Zone of skin (tissue), 1 donor: ENCODE measurements around the genes ADGRD2 and OLFML2A.

- RRBS: 2% methylated on average over 26 of the region's 34 CpGs
These were observed 33.9 kb downstream of the LHX2 start for GRCh38 chr9:124045462-124045938.

- RRBS: 78% methylated on average over 3 of the region's 29 CpGs
These were observed 6.1 kb downstream of the NEK6 start for GRCh38 chr9:124263588-124264585.

DNA sequence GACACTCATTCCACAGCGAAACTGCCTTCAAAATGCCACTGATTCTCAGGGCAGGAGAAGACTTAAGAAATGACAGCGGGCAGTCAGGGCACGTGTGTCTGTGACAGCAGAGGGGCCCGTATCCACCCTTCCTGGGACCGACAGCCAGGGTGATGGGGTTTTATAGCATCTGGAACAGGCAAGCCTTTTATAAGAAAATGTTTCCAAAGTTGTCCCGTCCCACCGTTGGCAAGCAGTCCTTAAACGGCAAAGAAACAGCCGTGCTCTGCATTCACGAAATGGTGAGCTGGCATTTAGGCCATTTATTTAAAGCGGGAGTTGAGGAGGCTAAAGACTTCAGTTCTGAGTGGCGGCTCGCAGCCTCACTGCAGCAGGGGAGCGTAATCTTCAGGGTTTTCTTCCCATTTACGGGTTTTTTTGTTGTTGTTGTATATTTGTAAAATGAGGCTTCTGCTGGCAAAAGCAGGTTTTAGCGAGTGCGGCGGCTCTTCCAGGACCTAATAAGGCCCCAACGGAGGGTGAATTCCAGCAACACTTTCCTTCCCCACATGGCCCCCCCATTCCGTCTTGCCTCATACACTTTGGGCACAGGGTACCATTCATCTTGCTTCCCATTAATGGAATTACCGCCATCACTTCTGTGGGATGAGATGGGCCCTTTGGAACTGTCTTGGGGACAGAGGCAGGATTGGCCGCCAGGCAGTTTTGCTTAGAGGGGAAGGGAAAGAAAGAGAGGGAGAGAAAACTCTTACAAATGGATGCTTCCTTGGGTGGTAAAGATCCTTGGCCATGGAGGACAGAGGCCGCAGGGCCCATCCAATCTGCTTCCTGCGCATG is 15.9 kb downstream of the NEK6 start:
- RRBS: no CpG with 5 or more reads among the region's 24 CpGs

DNA sequence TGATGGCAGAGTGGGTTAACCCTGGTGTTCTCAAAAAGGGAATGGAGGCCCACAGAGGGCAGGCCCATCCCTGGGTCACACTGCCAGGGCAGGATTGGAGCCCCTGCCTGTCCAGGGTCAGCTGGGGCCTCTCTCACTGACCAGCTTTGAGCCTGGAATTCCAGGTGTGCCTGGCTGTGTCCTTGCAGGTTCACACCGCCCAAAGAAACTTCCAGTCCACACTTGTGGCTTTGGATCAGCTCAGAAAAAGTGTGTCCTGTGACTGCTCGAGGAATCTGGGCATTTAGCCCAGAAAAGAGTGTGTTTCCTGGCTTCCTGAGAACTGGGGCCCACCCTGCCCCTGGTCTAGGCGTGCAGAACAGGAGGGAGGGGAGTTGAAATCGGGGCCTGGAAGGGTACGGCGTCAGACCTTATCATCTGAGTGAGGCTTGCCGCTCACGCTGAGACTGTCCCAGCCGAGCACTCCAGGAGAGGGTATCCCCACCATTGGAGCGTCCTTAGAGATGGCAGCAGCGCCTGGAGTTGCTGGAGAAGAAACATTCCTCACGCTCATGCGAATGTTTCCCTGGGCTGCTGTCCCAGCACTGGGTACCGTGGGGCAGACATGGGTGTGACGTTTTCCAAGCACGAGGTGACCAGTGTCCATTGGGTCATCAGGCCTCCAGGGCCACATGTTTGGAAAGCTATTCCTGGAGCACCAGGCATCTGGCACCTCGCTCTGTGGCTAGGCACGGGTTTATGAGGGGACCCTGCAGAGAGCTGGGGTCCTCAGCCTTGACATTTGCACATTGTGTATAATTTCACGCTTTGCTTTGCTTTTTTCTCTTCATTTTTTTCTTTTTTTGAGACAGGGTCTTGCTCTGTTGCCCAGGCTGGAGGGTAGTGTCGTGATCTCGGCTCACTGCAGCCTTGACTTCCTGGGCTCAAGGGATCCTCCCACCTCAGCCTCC is 22.5 kb downstream of the NEK6 start:
- RRBS: no CpG with 5 or more reads among the region's 21 CpGs

GRCh38 chr9:124284271-124284768 is 26.6 kb downstream of the NEK6 start:
- RRBS: 96% methylated on average over 1 of the region's 16 CpGs

- RRBS: 30% methylated on average over 13 of the region's 38 CpGs
These were observed at the start of gene ADGRD2 for GRCh38 chr9:124450034-124450688. Gene ADGRD2 (plus strand): TSS chr9:124450451.

DNA sequence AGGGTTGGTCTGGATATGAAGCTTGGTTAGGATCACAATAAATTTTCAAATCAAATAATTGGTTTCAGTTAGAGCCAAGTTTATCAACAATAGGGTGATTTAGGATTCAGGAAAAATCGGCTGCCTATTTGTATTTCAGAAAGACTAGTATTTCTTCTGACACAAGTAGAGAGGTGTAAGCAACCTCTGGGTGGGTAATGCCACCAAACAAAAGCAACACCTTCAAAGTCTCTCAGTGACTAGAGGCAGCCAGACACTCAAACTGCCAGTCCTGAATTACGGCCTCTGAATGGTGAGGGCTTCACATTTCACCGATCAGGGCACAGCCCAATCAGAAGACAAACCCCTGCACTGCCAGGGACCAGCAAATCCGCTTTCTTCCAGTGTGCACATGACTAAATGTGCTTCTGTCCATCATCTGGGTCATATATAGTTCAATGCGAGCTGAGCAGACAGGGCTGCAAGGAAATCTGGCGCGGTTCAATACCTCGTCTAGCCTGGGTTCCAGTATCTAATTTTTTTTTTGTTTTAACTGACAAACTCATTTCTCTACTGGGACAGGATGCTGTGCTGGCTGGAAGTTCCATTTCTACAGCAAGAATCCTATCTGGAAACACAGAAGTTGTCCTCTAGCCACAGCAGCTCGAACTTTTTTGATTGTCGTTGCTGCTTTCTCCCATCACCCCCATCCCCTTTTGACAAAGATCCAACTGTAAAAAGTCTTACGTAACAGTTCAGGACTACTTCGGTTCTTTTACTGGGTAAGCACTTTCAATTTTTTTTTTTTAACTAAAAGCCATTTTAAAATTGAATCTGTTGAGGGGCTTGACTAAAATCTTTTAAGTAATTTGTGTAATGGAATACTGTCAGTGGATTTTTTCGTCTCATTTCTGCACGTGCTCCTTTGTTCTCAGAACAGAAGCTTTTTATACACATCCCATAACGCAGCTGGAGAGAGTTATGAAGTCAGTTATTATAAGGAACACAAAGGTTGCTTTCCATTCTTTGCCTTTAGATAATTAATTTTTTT is 112.8 kb downstream of the NR6A1 start:
- RRBS: no CpG with 5 or more reads among the region's 15 CpGs

- RRBS: no CpG with 5 or more reads among the region's 15 CpGs
These were observed 110.7 kb downstream of the NR6A1 start for GRCh38 chr9:124660062-124661137.

- RRBS: no CpG with 5 or more reads among the region's 3 CpGs
These were observed 77.5 kb downstream of the NR6A1 start for GRCh38 chr9:124693507-124694062.

DNA sequence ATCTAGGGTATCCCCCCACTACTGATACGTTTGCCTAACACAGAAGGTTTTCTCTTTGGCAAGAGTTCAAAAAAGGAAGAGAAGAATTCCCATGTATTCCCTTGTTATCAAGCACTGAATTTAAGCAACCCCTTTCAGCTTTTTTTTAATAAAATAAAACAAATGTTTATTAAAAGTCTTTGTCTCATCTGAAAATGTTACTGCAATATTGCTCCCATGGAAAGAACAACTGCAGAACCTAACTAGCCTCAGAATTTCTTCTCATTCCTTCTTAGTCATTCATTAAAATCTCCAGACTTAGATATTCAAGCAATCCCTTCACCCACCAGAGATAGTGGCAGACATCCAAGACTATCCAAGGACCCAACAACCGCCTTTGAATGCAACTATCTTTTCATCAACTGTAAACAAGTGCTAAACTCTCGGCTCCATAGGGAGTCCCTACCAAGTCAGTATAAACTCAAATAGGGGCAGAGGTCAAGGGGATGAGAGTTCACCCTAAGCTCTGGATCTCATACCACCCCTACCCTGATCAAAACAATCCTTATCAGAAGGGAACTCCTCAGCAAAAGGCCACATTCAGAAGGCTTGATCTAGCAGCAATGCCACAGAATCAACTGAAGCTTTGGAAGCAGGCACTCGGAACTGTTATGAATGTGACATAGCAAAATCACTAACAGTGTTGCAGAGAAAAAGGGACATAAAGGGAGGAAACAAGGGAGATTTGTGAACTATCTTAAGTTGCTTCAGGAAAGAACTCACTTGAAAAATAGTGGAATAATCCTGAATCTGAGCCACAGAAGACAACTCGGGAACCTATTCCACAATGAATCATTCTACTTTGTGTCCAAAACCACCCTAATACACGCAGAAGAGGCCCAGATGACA is 50.0 kb downstream of the NR6A1 start:
- RRBS: no CpG with 5 or more reads among the region's 6 CpGs

- RRBS: no CpG with 5 or more reads among the region's 7 CpGs
These were observed 13.5 kb downstream of the NR6A1 start for GRCh38 chr9:124757519-124758076.

DNA sequence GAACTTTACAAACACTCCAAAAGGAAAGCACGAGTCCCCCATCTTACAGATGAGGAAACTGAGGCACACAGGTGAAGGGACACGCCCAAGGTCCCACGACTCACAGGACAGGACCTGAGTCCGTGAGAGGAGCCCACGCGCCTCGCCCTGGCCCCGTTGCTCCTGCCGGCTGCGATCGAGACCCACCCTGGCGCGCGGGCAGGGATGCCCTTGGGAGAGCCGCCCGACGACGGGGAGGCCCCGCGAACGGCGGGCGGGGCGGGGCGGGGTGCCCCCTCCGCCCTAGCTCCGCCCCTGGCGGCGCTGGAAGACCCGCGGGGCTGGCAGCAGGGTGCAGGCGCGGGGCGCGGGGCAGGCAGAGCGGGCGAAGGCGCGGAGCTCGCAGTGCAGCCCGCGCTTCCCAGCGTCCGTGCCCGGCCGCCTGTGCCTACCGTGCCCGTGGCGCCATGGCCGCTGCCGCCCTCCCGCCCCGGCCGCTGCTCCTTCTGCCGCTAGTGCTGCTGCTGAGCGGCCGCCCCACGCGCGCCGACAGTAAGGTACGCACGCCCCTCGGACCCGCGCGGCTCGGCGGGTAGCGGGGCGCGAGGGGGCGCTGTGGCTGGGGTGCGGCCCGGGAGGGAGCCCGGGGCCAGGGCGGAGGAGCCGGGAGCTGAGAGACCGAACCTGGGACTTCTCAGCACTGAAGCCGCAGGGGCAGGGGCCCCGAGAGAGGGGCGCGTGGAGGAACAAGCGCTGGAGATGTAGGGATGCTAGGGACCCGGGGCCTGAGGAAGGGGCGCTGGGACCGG is at the start of gene OLFML2A:
Gene OLFML2A (plus strand): TSS at position 309 of the 788 bp plus-strand sequence.
- RRBS: 2% methylated on average over 13 of the region's 87 CpGs

GRCh38 chr9:124852459-124853007 is 727 bp upstream of the WDR38 start:
- RRBS: 19% methylated on average over 3 of the region's 11 CpGs

GRCh38 chr9:124870093-124871156 is 8.5 kb downstream of the ARPC5L start:
- RRBS: no CpG with 5 or more reads among the region's 18 CpGs

GRCh38 chr9:124938629-124938887 is 2.3 kb downstream of the GOLGA1 start:
- RRBS: no CpG with 5 or more reads among the region's 3 CpGs

- RRBS: 22% methylated on average over 1 of the region's 7 CpGs
These were observed 211.5 kb downstream of the GAPVD1 start for GRCh38 chr9:125473061-125473596.

DNA sequence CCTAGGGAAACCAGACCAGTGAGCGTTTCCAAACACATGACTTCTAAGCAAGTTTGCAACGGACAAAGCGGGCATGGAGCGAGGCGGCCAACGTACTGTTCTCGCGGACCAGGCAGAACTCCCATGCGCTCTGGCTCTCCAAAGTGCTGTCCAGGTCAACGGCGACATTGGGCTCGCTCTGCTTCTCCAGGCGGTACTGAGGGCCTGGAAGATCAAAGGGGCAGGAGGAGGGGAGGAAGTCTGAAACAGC is 200.9 kb downstream of the MAPKAP1 start:
- RRBS: no CpG with 5 or more reads among the region's 13 CpGs

GRCh38 chr9:125534832-125535112 is 172.2 kb downstream of the MAPKAP1 start:
- RRBS: no CpG with 5 or more reads among the region's 2 CpGs